Prostate gland (tissue), 2 donors: ENCODE measurements around the genes PRAF2, PPP1R3F, GAGE13 and XAGE2.

DNA sequence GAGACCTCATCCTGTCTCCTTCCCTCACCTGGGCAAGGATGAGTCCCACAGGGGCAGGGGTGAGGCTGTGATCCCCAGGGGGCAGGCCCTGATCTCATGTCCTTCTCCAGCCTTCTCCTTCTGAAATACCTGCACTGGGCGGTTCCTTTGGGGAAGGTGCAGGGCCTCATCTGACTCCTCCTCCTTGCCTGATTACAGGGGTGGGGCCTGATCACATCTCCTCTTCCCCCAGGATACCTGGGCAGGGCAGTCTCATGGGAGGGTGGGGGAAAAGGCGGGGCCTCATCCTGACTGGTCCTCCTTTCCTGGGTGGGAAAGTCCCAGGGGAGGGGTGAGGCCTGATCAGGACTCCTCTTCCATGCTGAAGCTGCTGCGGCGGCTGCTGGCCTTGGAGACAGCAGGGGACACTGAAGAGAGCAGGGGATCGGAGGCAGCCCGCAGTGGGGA lies 13.3 kb downstream of the TFE3 start:
- PRO-cap: no peak
- RAMPAGE, long total RNA, 2 experiments: no peak in any of the 2 experiments

DNA sequence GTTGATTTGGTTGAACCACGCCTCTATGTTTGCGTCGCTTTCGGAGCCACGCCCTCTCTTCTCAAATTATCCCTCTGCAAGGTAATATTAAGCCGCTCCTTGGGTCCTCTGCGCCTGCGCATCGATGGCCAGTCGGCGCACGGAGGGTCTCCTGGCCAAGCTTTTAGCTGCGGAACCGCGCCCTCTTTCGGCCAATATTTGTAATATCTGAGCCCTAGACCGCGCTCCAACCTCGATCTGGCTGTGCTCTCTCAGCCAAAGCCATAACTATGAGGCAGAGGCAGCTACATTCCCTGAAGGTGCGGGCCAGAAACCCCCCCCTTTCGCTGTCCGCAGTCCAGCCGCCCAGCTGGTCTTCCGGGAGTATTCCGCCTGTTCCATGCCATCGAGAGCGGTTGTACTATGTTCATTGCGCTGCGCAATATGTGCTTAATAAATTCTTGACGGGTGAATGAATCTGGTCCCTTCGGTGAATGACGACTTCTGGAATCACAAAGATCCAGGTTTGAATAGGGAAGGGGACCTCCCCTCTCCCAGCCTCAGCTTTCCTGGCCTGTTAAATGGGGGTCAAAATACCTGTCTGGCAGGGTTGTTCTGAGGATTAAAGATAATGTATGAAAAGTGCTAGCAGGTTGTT lies 670 bp upstream of the TFE3 start:
- PRO-cap: bidirectional peak, plus-strand start at position 113 of the sequence, minus-strand start outside the sequence; bidirectional peak, plus-strand start at position 366 of the sequence, minus-strand start at position 239 of the sequence
- RAMPAGE, long total RNA, 2 experiments: no peak in any of the 2 experiments

- PRO-cap: bidirectional peak, plus-strand start at chrX:49072166, minus-strand start at chrX:49071952; unidirectional peak, plus-strand start at chrX:49072410
- RAMPAGE, long total RNA, 2 experiments: no peak in any of the 2 experiments
Measured at GRCh38 chrX:49072116-49072741, 1.6 kb downstream of the PRAF2 start.

DNA sequence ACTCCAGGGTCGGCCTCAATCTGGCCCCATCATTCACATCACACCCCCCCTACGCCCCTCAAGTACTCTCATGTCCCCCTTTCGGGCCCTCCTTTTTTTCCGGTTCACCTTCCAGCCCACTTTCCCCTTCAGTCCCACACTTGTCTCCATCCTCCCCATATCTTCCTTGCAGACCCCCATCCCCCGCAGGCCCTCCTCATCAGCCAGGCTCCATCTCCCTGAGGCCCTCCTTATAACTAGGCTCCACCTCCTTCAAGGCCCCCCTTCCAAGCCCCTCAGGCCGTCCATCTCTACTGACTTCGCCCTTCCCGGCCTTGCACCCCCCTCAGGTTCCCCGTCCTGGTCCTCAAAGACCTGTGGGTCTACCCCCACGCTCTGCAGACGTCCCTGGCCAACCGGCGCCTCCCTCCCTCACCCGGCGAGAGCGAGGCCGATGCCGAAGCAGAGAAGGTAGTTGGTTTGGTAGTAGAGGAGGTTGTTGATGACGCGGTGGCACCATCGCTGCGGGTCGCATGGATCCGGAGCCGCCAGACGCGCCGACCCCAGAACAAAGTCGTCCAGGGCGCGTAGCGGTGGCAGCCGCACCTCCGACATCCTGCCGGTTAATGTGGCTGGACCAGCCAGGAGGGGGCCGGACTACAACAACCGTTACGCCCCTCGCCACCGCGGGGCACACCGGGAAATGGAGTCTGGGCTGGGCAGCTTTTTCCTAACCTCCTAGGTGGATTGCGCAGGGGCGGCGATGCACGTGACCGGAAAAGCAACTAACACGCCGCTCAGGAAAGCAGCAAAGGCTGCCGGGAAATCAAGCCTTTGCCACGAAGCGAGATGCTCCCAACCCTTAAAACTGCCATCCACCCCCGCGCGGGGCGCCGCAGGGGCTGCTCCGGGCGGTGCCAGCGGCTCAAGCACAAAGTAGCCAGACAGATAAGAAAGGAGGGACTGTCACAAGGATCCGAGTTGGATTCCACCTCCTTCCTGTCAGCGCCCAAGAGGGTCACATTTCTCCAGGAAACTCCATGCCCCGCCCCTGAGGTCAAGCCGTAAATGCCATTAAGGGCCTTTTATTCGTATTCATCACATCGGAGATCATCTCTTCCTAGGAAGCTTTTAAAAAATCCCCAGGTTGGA lies at the start of gene PRAF2:
Gene PRAF2, minus strand, starts transcription at position 609 of the 1,131 bp plus-strand sequence.
- PRO-cap: bidirectional peak, plus-strand start at position 790 of the sequence, minus-strand start at position 597 of the sequence
- RAMPAGE, long total RNA, 2 experiments: no peak in any of the 2 experiments

DNA sequence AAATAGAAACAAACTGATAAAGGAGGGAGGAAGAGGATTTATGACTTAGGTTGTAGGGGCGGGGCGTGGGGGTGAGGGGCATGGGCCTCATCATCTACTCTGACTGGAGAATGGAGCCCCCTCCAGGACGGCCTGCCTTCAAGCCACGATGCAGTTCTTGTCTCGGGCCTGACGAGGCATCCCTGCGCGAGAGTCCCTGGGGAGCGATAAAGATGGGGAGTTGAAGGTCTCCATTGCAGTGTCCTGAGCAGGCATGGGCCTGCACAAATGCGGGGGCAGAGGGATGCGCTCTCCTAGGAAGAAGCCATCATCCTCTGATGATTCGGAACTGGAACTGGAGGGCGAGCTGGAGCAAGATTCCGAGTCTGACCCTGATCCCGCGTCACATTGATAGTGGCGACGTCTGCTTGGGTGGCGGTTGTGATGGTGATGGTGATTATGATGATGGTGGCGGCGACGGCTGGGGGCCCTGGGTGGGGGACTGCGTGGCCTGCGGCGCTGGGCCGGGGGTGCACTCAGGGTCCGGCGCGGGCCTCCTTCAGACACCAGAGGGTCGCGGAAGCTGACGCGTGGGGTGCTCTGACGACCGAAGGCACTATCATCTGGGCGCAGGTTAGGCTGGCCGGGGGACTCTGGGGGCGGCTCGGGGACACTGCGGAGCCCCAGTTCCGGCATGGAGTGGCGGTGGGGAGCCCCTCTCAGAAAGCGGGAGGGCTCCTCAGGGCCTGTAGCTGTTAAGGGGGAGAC lies 4.0 kb downstream of the PLP2 start:
- PRO-cap: no peak
- RAMPAGE, long total RNA, 2 experiments: no peak in any of the 2 experiments

GRCh38 chrX:49184946-49185345 lies 1.2 kb downstream of the PRICKLE3 start:
- PRO-cap: bidirectional peak, plus-strand start at chrX:49185148, minus-strand start at chrX:49184794
- RAMPAGE, long total RNA, 2 experiments: no peak in any of the 2 experiments

GRCh38 chrX:49269520-49270234 lies at the start of gene PPP1R3F:
Gene PPP1R3F (plus strand): TSS chrX:49269793.
- PRO-cap: bidirectional peak, plus-strand start at chrX:49269828, minus-strand start at chrX:49269624; unidirectional peak, plus-strand start at chrX:49270059
- RAMPAGE, long total RNA, 2 experiments: no peak in any of the 2 experiments

DNA sequence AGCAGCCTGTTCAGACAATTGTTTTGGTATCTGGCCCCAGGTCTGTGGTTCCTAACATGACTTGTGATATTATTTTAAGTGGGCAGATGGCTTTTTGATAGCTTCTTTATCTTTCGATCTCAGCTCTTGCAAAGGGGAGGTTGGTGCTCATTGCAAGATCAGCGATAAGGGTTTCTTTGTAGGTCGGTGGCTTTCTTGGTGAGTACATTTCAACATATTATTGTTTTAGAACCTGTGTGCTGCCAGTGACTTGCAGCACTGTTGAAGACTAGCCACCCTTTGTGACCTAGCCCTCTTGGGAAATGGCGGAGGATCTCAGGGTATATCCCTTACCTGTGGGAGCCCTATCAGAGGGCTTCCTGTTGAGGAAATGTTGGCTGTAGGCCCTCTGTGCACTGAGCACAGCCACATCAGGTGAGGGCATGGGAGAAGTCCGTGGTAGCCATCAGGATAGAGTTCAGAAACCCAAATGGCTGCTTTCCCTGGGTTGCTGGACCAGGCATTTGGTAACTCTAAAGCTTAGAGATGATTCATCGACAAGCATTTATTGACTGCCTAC lies 3.9 kb downstream of the PPP1R3F start:
- PRO-cap: no peak
- RAMPAGE, long total RNA, 2 experiments: no peak in any of the 2 experiments

DNA sequence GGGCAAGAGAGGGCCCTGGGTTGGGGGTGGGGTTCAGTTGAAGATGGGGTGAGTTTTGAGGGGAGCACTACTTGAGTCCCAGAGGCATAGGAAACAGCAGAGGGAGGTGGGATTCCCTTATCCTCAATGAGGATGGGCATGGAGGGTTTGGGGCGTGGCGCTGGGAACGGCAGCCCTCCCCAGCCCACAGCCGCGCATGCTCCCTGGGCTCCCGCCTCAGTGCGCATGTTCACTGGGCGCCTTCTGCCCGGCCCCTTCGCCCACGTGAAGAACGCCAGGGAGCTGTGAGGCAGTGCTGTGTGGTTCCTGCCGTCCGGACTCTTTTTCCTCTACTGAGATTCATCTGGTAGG lies at the start of gene GAGE13:
Gene GAGE13, plus strand, starts transcription at position 239 of the 351 bp plus-strand sequence.
- PRO-cap: no peak
- RAMPAGE, long total RNA, 2 experiments: no peak in any of the 2 experiments

DNA sequence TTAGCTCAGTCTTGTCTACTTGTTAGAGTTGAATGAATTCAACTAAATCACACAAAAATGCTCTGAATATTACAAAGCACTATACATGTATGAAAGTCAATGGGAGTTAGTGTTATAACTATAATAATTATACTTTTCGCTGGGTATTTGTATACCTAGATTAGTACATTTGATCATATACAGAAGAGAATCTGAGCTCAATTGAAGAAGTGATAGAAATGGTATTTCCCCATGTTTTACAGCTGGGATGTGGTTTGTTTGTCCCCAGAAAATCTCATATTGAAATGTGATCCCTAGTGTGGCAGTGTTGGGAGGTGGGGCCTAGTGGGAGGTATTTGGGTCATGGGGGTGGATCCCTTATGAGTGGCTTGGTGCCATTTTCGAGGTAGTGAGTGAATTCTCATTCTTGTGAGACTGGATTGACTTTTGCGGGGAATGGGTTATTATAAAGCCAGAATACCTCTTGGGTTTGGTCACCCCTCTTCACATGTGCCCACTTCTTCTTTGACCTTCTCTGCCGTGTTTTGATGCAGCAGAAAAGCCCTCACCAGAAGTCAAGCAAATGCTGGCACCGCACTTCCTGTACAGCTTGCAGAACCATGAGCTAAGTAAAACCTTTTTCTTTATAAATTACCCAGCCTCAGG lies 29.6 kb upstream of the PAGE1 start:
- PRO-cap: no peak
- RAMPAGE, long total RNA, 2 experiments: no peak in any of the 2 experiments

DNA sequence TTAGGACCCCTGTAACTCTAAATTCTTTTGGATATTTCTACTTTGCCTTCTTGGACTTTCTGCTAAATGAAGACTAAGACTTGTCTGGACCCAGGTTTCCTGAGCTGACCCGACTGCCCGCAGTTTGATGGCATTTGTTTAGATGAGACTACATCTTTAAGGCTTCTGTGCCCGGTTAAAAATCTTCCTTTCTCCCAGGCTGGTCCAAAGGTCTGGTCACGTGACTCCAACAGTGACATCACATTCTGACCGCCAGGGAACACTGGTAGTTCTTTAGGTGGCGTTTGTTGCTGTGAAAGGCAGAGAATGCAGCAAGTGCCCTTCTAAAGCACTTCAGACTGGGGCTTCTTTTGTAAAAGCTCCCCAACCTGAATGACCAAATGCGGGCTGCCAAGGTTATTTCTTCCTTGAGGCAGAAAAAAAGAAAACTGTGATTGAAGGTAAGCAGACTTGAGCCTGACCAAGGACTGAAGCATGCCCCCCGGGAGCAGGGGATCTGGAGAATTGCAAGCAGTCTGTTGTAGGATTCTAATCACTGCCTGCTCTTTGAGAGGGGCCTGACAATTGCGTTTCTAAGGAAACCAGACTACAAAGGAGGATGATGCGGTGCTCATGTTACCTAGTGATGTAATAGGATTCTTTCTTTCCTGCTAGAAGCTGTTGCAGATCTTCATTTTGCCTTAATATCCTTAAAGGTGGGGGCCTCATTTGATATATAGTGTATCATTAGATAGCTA lies 133.3 kb downstream of the AKAP4 start:
- PRO-cap: no peak
- RAMPAGE, long total RNA, 2 experiments: no peak in any of the 2 experiments

GRCh38 chrX:50633553-50634159 lies 163.0 kb upstream of the DGKK start:
- PRO-cap: no peak
- RAMPAGE, long total RNA, 2 experiments: start-site peak on the minus strand in 1 of 2 experiments, at chrX:50633869-50633926 at its widest, 5 reads per replicate

DNA sequence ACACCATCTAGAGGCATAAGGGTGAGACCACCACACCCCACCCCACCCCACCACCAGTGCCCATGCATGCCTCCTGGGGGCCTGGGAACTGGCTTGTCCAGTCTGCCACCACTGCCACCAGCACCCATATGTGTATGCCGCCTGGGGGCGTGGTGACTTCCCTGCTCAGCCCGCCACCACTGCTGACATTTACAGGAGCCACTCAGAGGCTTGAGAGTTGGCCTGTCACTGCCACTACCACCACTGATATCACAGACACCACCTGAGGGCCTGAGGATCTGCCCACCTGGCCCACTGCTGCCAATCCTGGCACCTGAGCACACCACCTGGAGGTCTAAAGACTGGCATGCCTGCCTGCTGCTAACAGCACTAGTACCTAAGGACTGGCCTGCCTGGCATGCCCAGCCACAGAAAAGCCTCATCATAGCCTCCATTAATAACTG lies 20.3 kb upstream of the BMP15 start:
- PRO-cap: unidirectional peak, minus-strand start at position 178 of the sequence
- RAMPAGE, long total RNA, 2 experiments: no peak in any of the 2 experiments

- PRO-cap: unidirectional peak, minus-strand start at chrX:51053350
- RAMPAGE, long total RNA, 2 experiments: no peak in any of the 2 experiments
Measured at GRCh38 chrX:51053279-51053478, 142.6 kb downstream of the BMP15 start.

- PRO-cap: bidirectional peak, plus-strand start at chrX:51496958, minus-strand start at chrX:51496810
- RAMPAGE, long total RNA, 2 experiments: start-site peak on the plus strand in 1 of 2 experiments, at chrX:51496943-51496956 at its widest, 8 reads per replicate
Measured at GRCh38 chrX:51496779-51497355, 475 bp upstream of the NUDT11 start.

DNA sequence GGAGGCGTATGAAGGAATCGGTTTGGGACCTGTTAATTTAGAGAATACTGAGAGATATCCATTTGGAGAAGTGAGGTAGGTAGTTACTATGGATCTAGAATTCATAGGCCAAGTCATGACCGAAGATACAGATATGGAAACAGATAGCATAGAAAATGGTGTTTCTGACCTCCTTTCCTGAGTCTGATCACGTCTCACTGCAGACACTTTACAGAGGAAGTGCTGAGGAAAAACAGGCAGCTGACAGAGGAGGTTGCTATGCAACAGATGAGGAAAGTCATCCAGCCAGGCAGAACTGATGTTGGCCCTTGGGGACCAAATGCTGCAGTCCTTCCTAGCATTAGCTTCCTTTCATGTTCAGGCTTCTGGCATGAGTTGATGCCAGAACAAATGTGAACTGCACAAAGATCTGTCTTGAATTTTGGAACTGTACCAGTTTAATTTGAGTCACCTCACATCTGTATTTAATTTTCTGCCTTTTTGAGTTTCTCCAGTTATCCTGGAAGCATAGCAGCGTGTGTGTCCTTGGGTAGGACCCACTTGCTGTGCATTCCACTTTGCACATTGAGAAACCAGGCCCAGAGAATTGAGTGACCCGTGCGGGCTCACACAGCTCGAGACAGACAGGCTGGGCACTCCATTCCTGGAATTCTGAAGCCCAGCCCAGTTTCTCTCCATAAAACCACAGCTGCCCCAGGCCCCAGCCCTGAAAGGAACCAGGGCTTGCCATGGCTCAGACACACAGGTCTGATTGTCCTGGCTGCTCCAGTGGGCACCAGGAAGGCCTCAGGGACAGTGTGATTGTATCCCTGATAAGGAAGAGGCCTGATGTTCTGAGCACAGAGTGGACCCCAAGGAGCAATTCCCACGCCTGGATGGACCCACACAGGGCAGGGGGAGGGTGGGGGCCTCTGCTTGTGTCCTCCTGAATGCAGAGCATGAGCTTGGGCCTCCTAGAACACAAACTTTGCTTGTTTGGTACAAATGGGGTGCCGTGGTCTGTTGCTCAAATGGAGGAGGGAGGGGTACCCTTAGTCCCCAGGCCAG lies 1.4 kb upstream of the MAGED1 start:
- PRO-cap: no peak
- RAMPAGE, long total RNA, 2 experiments: no peak in any of the 2 experiments

DNA sequence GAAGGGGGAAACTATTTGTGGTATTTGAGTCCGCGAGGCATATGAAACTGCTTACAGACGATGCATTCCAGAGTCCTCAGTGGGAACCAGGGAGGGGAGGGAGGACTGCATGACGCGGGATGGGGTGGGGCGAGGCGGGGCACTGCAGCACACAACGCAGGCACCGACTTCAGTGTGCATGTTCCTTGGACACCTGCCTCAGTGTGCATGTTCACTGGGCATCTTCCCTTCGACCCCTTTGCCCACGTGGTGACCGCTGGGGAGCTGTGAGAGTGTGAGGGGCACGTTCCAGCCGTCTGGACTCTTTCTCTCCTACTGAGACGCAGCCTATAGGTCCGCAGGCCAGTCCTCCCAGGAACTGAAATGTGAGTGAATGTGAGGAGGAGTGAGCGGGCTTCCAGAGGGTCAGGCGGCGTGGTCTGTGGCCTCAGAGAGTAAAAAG lies at the start of gene XAGE2:
Gene XAGE2, plus strand, starts transcription at position 172 of the 442 bp plus-strand sequence.
- PRO-cap: no peak
- RAMPAGE, long total RNA, 2 experiments: no peak in any of the 2 experiments

GRCh38 chrX:53196211-53197015 lies 28.6 kb downstream of the KDM5C start:
- PRO-cap: no peak
- RAMPAGE, long total RNA, 2 experiments: no peak in any of the 2 experiments

DNA sequence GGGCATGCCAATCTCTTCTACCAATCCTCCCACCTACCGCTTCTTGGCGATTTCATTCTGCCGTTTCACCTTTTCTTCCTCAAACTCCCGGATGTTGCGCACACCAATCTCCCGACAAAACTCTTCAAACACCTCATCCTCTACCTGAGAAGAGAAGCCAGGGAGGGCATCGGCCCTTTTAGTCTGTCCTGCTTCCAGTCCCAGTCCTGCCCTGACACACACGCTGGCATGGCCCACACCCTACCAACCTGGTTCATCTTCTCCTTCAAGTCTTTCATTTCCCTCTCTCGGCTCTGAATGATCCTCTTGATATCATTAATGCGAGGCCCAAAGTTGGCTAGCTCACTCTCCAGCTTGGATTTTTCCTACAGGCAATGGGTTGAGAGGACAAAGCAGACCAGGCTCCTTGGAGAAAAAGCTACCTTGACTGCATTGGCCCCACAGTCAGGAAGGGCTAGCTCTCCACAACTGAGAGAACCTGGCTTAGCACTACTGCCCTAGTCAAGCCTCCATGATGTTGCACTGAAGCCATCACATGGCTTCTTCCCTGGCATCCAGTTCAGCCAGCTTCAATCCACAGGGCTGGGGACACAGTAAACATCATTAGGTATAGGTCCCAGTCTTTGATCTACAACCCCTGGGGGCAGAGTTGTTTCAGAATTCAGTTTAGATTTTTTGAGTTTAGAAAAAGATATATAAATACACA lies 18.8 kb downstream of the SMC1A start:
- PRO-cap: no peak
- RAMPAGE, long total RNA, 2 experiments: start-site peak on the minus strand in 1 of 2 experiments, centred at positions 109 to 361 of the sequence, 13 to 25 reads per replicate

GRCh38 chrX:53411601-53412395 lies 10.7 kb downstream of the SMC1A start:
- PRO-cap: no peak
- RAMPAGE, long total RNA, 2 experiments: start-site peak on the minus strand in 2 of 2 experiments, at chrX:53412026-53412112 at its widest, 56 to 62 reads per replicate